ENCODE measurements around a stretch of chr2.

DNA sequence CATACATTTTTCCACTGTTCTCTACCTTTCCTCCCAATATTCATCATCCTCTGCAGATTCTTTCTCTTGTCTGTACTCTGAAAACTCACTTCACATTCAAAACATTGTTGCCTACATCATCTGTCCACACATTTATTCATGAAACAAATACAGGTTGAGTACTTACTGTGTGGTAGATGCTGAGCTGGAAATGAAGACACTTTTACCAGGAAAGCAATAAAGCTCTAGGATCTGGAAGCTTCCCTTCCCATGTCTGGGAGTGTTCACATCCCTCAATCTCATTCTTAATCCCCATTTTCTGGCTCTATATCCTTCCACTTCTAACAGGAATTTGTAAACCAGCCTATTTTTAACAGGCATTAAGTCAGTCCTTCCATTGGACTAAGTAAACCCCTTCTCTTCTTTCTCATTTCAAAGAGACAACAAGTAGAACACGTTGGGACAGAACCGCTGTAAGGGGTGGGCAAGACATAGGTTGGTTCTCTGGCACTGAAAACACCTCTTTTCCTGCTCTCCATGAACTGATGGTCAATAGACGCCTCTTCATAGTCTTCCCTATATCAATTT lies 589.5 kb downstream of the ARHGAP15 start:
- RRBS, result no CpG with 5 or more reads among the region's 3 CpGs

DNA sequence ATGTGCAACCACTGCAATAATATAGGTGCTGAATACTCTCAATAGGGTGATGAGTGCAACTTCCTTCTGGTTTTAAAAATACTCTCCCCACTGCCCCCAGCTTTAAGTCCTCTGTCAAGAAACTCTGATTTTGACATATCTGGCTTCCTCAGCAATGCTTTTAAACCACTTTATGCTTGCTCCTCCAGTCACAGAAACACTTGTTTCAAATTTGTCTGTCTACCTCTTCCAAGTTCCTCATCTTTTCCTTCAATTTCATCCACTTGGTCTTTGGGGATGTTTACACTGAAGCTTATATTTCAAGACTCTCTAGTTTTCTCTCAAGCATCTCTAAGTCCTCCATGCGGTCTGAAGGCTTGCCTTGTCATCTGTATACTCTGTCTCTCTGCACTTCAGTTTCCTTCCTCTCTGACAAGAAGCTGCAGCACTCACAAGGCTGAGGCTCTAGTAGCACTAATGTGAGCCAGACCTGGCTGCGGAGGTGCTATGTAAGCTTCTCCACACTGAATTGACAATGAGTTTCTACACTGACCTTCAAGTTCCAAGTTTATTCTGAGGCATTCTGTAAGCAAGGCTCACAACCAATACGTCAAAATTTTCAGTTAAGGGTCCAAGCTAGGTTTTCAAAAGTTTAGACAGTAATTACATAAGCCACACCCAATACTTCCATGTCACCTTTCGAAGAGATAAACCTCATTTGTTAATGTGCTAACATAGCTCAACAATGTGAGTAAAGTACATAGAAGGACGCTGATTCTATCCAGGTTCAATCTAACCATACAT lies 234.5 kb downstream of the GTDC1 start:
- RRBS, result no CpG with 5 or more reads among the region's 5 CpGs

- RRBS, result no CpG with 5 or more reads among the region's 4 CpGs
These were observed 48.9 kb upstream of the GTDC1 start for GRCh38 chr2:144380935-144381930.

- RRBS, result no CpG with 5 or more reads among the region's 4 CpGs
These were observed 81.3 kb downstream of the ZEB2 start for GRCh38 chr2:144438446-144439110.

GRCh38 chr2:144480424-144481115 lies 39.3 kb downstream of the ZEB2 start:
- RRBS, result no CpG with 5 or more reads among the region's 2 CpGs

GRCh38 chr2:144498104-144498726 lies 21.7 kb downstream of the ZEB2 start:
- RRBS, result no CpG with 5 or more reads among the region's 9 CpGs

DNA sequence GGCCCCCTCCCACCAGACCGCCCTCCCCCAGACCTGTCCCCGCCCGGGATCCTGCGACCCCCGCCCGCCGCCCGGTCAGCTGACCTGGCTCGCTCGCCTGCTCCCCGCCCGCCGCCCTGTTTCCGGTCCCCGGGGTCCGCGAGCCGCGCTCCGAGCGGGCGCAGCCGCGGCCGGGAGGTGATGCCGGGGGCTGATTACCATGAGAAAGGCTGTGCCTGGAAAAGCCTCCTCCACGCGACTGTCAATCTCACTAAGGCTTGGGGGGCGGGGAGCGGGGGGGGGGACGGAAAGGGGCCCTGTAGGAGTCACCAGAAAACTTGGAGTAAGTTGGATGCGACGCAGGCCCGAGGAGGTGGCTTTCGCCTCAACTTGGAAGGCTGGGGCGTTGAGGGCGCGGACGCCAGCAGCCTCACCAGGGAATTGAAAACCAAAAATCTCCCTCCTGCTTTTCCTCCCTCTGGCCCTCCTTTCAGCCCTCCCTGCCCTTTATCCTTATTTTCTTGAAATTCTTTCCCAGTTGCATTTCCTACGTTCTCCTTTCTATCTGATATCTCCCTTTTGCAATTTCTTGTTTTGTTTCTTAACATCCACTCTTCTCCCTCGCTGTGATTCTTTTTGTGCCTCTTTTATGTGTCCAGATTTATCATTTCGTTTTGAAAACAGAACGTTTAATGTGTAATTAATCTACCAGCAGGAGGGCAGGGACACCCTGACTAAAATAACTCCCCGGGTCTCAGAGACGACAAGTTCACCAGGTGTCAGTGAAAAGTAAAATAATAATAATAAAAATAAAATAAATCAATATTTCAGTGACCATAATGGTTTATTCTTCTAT lies 4.6 kb upstream of the ZEB2 start:
- RRBS, result 3% methylated on average over 18 of the region's 45 CpGs

- RRBS, result no CpG with 5 or more reads among the region's 8 CpGs
These were observed 140.9 kb upstream of the ZEB2 start for GRCh38 chr2:144660453-144661532.

DNA sequence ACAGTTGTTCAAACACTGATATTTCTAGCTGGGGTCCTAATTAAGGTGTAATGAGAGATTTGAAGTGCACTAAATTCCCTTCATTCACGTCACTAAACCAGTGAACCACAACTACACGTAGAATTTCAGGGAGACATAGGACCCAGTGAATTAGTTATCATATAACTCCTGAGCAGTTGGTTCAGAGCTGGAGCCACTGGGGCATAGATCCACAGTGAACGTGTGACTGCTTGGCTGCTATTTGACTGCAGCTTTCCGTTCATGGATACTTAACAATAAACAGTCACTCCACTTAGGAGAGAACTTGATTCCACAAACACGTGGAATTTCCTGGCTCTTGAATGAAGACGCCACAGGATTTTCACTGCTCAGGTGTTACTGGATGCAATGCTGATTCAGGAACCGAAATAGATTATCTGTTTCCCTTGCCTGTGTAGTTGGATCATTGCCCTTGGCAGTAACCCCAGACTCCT lies 679.1 kb upstream of the ZEB2 start:
- RRBS, result no CpG with 5 or more reads among the region's 7 CpGs

- RRBS, result no CpG with 5 or more reads among the region's 8 CpGs
These were observed 395.3 kb upstream of the ACVR2A start for GRCh38 chr2:147449318-147450184.

- RRBS, result no CpG with 5 or more reads among the region's 6 CpGs
These were observed 299.0 kb upstream of the EPC2 start for GRCh38 chr2:148345481-148346051.

GRCh38 chr2:148696037-148696679 lies 51.6 kb downstream of the EPC2 start:
- RRBS, result no CpG with 5 or more reads among the region's 2 CpGs

DNA sequence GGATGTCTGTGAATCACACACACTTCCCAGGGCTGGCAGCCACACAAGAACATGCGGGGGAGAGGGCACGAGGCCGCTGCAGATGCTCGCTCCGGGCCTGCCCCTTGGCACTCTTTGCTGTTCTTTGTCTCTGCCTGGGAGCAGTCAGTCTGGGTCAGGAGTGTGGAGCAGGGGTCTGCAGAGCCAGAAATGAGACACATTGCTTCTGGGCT lies 62.6 kb upstream of the KIF5C start:
- RRBS, result no CpG with 5 or more reads among the region's 5 CpGs

DNA sequence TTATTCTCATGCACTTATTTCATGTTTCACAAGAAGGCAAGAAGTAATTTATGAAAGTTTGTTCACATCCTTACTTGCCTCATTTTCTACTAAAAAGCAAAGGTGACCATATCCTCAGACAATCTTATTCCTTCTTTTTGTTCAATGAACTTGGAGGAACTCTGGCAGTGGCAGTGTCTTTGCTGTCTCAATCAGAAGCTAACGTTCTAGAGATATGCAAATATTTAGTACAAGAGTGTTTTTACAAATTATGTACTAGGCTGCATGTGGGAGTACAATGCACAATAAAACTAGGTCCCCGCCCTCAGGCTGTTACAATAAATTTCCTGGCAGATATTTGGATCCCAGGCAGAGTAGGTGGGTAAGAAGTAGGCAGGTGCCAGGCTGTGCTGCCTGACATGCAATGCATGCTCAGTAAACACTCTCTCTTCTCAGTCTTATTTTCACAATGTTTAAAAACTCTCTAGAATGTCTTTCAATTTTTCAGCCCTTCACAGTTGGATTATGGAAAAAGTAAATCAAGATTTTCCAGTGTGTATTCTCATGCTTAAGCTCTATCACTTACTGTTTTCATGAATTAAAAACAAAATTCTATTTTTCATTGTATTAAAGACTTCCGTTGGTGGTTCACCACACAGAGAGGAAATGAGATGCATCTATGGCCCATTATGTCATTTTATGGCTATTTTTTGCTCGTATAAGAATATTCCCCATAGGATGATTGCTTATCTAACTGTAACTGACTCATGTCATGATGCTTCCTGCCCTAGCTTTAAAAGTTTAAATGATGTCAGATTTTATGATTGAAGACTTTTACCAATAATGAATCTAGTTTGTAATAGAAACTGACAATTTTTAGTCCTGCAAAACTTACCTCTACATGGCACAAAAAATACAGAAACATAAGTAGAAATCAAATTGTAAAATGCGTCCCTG lies 346.1 kb downstream of the RND3 start:
- RRBS, result no CpG with 5 or more reads among the region's 5 CpGs

DNA sequence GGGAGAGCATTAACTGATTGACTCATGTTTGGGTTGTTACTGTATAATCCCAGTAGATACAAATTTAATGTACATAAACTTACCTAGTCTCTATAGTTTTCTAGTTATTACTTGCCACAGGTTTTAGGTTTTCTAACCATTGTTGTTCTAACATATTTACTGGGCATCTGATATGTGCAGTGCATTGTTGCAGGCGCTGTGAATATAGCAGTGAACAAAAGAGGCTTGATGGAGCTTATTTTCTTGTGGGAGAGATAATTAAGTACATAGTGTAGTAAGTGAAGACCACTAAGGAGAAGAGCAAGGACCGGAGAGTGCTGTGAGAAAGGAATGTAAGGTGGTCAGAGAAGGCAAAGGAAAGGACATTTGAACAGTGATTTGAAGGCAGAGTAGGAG lies 11.3 kb downstream of the RIF1 start:
- RRBS, result no CpG with 5 or more reads among the region's 2 CpGs

DNA sequence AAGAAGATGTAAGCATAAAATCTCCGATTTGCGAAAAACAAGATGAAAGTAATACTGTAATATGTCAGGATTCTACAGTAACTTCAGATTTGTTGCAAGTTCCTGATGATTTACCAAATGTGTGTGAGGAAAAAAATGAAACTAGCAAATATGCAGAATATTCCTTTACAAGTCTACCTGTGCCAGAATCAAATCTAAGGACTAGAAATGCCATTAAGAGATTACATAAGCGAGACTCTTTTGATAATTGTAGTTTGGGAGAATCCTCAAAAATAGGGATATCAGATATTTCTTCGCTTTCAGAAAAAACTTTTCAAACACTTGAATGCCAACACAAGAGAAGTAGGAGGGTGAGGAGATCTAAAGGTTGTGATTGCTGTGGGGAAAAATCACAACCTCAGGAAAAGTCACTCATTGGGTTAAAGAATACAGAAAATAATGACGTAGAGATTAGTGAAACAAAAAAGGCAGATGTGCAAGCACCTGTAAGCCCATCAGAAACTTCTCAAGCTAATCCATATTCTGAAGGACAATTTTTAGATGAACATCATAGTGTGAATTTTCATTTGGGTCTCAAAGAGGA lies 54.7 kb downstream of the RIF1 start:
- RRBS, result no CpG with 5 or more reads among the region's 5 CpGs

DNA sequence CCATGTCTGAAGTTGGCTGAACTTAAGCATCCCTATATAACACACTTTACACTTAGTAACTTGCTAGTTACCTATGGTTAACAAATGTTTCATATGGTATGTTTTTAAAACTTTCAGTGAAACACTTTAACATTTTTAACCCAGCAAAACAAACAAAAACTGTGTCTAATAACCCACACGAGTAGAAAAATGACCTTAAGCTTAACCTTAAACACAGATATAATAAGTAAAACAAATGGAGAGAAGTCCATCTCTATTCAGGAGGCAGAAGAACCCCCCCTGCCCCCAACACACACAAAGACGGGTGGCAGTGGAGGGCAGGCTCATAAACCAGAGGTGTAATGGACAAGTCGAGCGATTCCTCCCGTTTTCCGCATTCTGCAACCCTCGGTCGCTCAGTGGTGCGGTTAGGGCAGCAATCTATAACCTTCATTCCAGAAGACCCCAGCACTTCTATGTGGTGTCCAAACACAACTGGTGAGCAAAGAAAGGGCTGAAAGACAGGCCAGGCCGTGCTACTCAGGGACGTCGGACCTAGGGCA lies 843 bp downstream of the ARL5A start:
- RRBS, result no CpG with 5 or more reads among the region's 12 CpGs

- RRBS, result no CpG with 5 or more reads among the region's 5 CpGs
These were observed 744 bp downstream of the STAM2 start for GRCh38 chr2:152174918-152175120.

GRCh38 chr2:152175121-152175351 lies 527 bp downstream of the STAM2 start:
- RRBS, result no CpG with 5 or more reads among the region's 6 CpGs

Measured in BE2C (cell line).